HT-29 (cell line): ENCODE measurements around a stretch of chr1.

GRCh38 chr1:200913033-200913460, 18.3 kb downstream of the INAVA start:
- RAMPAGE, long total RNA = no peak

DNA sequence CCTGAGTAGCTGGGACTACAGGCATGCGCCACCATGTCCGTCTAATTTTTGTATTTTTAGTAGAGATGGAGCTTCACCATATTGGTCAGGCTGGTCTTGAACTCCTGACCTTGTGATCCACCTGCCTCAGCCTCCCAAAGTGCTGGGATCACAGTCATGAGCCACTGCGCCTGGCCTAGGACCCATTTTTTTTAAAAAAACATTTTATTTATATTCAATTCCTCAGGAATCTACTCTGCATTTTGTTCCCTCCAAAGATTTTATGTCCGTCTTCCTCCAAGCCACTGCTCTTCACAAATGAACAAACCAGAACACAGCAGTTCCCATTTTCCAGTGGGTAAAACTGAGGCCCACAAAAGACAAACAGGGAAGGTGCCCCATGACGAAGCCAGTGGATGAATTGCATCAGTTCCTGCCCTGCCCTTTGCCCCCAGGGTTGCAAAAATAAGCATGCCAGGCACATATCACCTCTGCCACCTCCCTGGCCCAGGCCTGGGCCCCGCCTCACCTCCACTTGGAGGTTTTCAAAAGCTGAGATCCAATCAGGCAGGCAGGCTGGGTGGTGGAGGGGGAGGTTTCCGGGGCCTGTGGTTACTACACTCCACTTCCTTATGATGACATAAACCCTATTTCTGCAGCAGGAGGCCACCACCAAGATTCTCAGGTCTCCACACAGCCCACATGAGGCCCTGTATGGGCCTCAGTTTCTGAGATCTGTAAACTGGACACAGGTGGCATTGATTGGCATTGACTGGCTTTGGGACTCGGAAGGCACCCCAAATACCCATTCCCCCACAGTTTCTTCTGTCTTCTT, 4.2 kb downstream of the KIF21B start:
- RAMPAGE, long total RNA = no peak

DNA sequence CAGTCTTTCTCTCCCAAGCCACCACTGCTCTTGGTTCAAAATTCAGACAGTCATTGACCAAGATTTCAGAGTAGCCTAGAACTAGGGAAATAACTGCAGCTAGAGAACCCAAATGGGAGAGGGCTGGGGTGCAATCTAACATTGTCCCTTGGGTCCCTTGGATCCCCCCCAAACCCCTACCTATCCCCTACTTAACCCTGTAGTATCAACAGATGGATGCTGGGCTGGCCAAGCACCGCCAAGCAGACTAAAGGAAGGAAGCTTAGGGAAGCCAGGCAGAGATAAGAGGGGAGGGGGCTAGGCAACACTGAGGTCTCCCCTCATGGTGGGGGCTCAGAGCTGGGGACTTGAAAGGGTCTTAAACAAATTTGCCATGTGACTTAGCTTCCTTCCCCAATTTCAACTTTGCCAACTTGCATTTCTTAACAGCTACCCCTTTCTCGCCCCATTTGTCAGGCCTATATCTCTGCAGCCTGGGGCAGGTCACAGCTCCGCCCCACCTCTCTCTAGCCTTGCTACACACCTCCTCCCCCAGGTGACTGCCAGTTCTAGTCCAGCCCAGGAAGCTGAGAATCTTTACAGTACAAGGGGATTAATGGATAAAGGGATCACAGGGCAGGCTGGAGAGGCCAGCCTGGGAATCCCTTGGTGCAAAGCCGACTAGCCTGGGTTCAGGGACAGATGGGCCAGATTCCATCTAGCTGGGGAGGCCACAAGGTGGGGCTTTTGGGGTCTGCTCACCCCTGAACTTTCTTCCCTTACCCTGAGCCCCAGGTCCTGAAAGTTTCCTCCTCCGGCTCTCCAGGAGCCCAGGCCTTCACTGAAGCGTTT, 3.4 kb downstream of the KIF21B start:
- RAMPAGE, long total RNA = no peak

DNA sequence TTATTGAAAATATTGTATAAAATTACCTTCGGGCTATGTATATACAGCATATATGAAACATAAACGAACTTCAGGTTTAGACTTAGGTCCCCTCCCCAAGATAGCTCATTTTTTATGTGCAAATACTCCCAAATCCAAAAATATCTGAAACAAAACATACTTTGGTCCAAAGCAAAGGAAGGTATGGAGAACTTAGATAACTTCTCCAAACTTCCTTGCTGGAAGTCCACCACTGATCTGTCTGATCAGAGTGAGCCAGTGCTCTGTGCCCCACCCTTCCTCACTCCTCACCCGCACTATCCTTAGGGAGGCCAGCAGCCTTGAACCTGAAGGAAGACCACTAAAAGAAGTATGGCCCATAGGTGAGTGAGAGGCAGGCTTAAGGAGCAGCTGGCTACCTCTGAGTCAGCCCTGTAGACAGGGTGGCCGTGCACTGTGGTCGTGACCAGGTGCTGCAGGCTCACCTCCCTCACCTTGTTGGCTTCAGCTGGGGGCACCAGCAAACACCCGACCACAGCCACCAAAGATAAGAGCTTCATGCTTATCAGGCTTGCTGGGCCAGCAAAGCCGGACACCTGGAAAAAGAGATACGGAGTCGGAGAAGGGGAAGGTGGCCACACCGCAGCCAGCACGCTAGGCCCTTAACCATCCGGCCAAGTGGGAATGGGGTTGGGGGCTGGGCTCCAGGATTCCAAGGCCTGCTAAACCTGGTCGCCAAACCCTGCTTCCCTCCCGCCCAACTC, 718 bp downstream of the TMEM9 start:
- RAMPAGE, long total RNA = no peak

DNA sequence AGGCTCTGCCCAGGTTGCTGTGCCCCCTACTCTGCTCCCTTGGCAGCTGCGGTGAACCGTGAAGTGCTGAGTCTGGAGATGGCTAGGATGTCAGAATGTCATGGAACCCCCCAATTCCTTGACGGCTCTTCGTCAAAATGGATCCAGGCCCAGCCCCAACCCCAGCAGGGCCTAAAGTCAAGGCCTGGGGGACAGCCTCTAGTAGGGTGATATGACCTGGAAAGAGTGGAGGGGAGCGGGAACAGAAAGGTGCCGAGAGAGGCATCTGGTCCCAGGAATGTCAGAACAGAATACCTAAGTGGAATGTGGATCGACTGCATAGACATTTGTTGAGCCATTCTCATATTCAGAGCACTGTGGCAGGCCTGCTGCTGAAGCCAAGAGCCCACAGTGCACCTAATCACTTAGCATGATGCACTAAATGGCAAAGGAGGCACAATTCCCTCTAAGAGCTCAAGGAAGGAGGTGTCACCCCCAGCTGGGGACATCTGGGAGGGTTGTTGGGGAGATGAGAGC, 8.8 kb upstream of the PKP1 start:
- RAMPAGE, long total RNA = no peak

GRCh38 chr1:201356705-201357153, 20.8 kb downstream of the TNNT2 start:
- RAMPAGE, long total RNA = no peak

DNA sequence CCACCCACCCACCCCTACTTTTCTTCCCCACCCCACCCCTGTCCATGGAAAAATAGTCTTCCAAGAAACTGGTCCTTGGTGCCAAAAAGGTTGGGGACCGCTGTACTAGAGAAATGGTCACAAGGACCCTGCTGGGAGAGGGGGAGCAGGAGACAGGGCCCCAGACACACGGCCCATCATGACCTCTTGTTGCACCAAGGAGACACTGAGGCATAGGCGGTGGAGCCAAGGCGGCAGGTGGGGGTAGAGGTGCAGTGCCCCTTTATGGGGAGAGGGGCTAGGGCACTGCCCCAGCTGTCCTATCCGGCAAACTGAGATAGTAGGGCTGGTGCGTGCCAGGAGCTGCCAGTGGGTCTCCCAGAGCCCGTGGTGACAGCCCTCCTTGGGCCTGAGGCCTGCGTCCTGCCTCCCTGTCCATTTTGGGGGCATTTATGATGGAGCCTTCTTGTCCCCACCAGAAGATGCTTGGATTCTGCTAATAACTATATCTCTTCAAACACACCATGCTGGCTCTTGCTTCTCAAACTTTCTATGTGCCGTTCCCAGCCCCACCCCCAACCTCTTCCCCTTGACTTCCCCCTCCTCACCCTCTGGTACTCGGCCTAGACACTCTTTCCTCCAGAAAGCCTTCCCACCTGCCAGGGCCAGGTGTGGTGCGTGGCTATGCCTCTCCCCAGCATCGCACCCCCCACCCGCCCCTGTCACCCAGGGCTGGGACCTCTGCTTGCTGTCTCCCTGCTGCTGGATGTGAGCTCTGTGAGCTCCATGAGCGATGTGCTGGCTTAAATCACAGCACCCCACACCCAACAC, 20.1 kb downstream of the TNNT2 start:
- RAMPAGE, long total RNA = no peak

GRCh38 chr1:201403724-201404188, 4.6 kb upstream of the LAD1 start:
- RAMPAGE, long total RNA = no peak

DNA sequence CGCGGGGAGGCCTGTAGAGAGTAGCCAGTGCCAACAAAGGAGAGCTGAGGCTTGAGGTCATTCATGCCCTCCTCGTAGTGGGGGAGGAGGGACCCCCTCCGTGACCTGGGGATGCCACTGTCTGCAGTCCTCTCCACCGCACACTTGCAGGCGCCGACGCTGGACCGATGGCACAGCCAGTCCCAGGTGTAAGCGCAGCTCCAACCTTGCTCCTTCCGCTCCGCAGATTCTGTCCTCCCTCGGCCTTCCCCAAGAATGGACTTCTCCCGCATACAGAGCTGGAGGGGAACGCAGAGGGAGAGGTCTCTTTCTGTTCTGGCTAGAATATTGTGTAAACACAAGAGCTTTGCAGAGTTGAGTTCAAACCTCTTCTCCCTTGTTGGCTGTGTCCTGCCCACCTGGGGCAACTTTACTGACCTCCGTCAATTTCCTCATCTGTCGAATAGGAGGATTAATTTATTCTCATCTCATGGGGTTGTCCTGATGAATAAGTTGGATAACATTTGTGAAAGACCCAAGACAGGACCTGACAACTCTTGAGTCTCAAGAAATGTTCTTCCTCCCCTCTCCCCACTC, 819 bp upstream of the PHLDA3 start:
- RAMPAGE, long total RNA = no peak

GRCh38 chr1:201488997-201490132, 17.6 kb downstream of the CSRP1 start:
- RAMPAGE, long total RNA = no peak

DNA sequence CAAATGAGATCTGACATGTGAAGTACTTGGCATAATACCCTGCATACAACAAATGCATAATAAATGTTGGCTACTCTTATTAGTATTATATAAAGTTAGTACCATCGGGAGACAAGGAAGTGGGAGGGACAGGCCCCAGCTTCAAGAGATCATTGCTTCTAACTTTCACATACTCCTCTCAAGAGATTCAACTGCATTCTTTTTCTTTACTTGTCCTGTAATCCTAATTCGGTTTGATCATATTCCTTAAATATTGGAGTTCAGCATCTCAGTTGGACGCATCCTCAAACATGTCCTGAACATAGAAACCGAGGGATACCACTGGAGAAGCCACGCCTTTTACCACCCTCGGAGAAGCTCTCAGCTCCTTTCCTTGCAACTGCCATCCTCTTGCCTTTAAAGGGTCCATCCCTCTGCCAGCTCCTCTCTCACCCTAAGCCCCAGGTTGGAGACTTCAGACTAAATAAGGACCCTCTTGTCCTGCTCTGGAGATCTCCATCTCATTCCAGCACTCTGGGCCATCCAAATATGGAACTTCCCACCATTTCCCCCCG, 15.4 kb downstream of the CSRP1 start:
- RAMPAGE, long total RNA = no peak

DNA sequence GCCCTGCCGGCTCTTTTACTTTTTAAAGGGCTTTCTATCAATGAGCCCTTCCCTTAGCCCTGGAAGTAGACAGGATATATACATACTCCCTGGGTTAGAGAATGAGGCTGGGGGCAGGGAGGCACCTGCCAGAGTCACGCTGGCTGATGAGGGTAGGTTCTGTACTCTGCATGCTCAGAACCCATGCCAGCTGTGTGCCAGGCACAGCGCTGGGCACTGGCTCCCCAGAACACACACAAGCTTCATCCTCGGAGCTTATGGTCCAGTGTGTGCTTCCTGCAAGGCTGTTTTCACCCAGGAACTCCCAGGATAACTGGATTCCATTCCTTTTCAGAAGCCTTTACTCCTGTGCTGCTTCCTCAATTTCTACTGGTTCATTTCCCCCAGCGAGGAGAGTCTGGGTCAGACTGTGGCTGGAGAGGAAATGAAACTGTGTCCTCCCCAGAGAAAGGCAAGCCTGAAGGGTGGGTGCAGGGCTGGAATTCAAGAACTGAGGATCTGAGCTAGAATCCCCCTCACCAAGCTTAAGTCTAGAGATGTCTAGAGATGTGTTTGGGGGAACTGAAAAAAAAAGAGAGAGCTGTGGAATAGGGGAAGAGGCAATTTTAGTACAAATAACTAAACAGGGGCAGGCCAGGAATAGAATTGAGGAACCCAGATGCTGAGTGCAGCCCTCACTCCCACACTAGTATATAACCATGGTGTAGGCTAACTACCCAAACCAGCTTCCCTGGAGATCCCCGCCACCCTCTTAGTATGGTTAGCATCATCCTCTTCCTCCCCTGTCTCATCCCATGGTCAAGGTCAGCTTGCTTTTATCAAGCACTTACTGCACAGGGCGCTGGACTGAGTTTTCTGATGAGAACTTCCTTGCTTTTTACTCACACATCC, 113.3 kb upstream of the IPO9 start:
- RAMPAGE, long total RNA = no peak

GRCh38 chr1:201890226-201891137, 1.8 kb downstream of the SHISA4 start:
- RAMPAGE, long total RNA = no peak

DNA sequence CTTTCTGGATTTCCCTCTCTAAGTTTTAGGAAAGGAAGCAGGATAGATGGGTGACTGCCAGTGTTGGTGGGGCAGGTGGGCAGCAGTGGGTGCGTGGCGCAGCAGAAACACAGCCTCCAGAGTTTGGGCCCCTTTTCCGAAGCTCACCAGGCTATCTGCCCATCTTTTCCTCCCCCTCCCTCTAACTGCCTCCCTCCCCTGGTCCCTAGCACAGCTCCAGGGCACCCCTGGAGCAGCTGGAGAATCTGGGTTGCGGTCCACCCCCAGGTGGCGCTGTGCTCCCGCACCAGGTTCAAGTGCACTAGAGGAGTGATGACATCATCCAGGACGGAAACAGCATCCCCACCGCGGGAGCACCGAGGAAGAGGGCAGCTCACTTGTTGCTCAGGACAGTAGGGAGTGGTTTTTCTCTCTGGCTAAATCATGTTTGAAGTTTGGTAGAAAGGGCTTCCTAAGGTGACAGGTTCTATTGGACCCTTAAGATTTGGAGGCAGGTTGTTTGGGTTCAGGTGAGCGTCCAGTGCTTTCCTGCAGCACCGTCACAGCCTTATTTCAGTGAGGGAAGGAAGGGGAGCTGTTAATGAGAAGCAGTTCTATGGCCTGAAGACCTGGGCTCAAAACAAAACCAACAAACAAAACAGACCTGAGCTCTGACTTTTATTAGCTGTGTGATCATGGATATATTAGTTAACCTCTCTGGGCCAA, 7.3 kb downstream of the SHISA4 start:
- RAMPAGE, long total RNA = no peak

GRCh38 chr1:201969592-201970643, 12.5 kb upstream of the RNPEP start:
- RAMPAGE, long total RNA = no peak

DNA sequence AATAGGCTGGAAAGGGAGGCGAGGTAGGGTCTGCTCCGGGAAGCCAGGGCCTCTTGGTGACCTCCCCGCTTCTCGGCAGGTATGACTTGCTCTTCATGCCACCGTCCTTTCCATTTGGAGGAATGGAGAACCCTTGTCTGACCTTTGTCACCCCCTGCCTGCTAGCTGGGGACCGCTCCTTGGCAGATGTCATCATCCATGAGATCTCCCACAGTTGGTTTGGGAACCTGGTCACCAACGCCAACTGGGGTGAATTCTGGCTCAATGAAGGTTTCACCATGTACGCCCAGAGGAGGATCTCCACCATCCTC, 13.2 kb upstream of the ELF3 start:
- RAMPAGE, long total RNA = no peak

DNA sequence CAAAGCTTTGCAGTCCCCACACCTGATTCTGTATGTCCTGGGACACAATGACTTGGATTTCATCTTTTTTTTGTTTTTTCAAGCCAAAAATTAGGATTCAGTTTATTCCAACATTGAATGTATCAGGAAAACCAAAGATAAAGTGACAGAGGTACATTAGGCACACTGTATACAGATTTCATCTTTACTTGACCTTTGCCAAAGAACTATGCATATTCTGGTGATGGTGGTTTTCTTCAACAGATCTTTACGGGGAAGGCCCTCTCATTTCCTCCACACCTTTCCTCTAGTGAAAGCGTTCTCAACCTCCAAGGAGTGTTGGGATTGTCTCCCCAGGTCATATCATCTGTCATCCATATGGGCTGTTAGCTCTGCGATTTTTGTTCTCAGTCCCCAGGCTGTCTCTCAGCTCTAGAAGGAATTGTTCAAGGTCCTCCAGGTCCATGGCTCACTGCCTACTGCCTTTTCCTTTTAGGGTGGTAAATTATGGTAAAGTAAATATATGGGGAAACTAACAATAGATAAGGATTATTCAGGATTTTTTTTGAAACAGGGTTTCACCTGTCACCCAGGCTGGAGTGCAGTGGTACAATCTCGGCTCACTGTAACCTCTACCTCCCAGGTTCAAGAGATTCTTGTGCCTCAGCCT, 37.5 kb downstream of the ELF3 start:
- RAMPAGE, long total RNA = no peak

GRCh38 chr1:202104017-202104602, 18.6 kb upstream of the GPR37L1 start:
- RAMPAGE, long total RNA = no peak

GRCh38 chr1:202128083-202128536, 5.4 kb downstream of the GPR37L1 start:
- RAMPAGE, long total RNA = no peak

- RAMPAGE, long total RNA = no peak
Observed at GRCh38 chr1:202130297-202131430, 7.9 kb downstream of the GPR37L1 start.